M059J (cell line): ENCODE measurements around a stretch of chr18.

- RAMPAGE, long total RNA, result no peak
Observed at GRCh38 chr18:35683294-35683752, 101.8 kb downstream of the GALNT1 start.

- RAMPAGE, long total RNA, result no peak
Observed at GRCh38 chr18:35692923-35693912, 111.7 kb downstream of the GALNT1 start.

GRCh38 chr18:35884191-35884563 is 88.3 kb upstream of the C18orf21 start:
- RAMPAGE, long total RNA, result no peak

- RAMPAGE, long total RNA, result no peak
Observed at GRCh38 chr18:35950157-35950719, 22.2 kb upstream of the C18orf21 start.

DNA sequence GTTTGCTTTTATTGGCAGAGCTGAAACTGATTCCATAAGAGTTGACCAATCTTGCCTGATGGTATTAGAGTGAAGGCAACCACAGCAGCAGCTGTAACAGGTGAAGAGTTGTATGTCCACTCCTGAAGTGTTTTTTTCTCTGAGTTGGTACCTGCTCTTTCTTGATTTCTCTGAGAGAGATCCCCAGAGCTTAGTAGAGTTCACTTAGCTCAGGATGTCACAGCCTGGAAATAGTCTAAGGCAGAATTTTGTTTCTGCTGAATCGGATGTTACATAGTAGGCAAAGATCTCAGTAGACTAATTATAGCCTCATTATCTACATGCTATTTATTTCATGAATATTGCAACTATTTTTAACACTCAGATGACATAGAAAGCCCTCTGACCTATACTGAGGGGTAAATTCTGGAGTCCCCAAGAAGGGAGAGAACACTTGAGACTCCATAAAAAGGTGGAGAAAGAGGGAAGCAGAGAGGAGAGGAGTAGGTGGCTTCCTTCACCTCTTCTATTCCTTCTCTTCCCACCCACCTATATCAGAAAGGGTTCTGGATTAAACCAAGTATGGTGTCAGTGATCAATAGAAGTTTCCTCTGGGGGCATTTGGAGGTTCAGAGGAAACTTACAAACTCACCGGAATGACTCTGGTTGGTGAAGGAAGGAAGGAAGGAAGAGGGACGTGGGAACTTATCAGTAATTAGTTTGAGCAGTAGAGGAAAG is 160.2 kb downstream of the FHOD3 start:
- RAMPAGE, long total RNA, result no peak

- RAMPAGE, long total RNA, result no peak
Observed at GRCh38 chr18:36663187-36663668, 165.6 kb downstream of the TPGS2 start.

DNA sequence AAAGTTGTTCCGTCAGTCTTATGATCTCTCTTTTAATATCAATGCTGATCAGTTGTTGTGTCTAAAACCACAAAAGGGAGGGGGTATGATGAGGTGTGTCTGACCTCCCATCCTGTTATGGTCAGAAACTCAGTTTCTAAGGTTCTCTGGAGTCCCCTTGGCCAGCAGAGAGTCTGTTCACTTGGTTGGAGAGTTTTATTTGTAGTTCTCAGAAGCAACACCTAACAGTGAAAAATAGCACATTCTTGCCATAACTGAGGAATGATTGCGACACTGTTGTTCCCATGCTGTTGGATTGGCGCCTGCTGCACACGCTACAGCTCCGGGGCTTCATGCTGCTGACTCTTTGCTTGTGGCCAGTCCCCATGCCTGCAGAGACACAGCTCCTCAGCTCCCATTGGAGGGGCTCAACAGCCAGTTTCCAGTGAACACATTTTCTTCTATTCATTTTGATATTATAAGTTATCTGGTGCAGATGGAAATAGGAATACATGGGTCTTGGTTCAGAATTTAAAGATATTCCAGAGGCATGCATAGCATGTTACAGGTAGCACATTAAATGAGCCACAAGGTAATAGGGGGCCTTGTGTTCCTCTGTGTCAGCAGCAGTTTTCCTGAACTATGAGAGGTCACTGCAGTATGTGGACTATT is 42.1 kb downstream of the TPGS2 start:
- RAMPAGE, long total RNA, result no peak

DNA sequence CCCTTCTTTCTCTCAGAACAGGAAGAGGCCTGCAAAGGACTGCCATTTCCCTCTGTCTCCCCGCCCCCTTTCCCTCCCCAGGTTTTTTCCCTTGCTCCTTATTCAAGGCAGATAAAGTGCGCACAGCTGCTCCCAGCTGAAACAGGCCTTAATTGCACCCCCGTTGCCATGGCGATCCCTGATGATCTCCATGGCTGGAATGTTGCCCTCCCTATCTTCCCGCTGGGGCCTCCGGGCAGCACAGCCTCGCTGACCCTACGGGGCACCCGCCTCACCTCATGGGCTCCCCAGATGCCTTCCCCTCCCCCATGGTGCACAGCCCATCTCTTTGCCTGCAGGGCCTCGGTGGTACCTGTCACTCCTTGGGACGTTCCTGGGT is 115.2 kb downstream of the CELF4 start:
- RAMPAGE, long total RNA, result no peak

GRCh38 chr18:37538298-37539145 is 27.1 kb downstream of the CELF4 start:
- RAMPAGE, long total RNA, result no peak

DNA sequence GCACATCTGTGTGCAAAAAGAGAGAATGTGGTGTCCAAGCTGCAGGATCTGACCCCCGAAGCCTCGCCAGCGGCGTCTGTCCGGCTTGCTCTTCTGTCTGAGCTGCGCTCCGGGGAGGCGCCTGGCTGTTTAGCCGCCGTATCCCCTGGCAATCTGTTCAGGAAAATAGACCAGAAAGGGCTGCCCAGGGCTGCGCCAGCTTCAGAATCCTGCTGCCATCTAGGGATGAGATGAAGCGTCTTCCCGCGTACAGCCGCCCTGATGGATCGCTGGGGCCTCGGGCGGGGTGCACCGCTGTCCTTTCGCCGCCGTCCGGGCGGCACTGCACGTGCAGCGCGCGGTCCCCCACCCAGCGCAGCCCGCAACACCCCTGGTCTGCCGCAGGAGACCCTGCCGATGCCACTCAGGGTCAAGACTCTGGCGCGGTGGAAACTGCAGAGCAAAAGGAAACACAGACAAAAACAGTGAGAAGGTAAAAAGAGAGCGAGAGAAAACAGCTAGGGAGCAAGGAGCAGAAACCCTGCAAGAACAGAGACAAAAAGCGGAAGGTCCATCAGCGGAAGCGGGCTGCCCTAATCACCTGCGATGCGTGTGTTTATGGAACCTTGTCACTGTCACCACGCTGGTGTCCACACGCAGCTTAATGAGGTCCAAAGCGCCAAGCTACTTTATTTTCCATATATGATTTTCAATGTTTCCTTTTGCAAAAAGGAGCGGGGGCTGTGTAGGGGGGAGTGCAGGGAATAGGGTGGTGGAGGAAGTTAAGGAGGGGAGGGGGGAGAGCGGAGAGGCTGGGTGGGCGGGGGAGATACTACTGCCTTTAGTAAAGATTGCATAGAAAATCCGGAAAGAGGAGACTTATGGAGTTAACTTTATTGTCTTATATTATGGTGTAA is 2113.3 kb upstream of the PIK3C3 start:
- RAMPAGE, long total RNA, result no peak

GRCh38 chr18:41631509-41631966 is 323.5 kb upstream of the PIK3C3 start:
- RAMPAGE, long total RNA, result no peak

GRCh38 chr18:41631967-41632553 is 323.0 kb upstream of the PIK3C3 start:
- RAMPAGE, long total RNA, result no peak

- RAMPAGE, long total RNA, result no peak
Observed at GRCh38 chr18:41695443-41695991, 259.5 kb upstream of the PIK3C3 start.

GRCh38 chr18:42339382-42339682 is 384.3 kb downstream of the PIK3C3 start:
- RAMPAGE, long total RNA, result no peak

GRCh38 chr18:44709476-44710091 is 28.9 kb downstream of the SETBP1 start:
- RAMPAGE, long total RNA, result no peak

DNA sequence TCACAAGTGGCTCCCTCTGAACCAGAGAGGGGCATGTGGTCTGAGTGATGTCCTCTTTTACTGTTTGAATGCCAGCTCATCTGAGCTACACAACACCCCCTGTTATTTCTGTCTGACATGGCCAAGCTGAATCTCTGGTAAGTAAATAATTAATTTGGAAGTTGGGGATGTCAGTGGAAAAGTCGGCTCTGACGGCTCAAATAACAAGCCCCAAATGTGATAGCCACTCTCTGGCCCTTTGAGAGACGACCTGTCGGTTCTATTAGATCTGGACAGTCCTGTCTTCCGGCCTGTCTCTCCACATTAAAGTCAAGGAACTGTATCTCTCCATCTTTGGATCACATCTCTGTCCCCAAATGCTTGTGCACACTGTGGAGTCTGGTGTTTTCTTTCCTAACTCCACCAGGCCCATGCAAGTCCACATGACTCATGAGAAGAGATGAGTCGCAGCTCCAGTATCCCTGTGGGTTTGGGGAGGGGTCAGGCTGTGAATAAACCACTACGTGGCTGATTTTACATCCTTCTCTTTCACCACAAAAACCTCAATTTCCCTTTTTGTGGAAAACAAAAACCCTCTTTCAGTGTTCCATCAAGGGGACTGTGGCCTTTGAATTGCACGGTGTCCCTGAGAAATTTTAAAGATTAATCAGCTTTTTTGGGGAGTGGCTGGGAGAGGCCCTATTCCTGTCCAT is 52.6 kb downstream of the SETBP1 start:
- RAMPAGE, long total RNA, result no peak

DNA sequence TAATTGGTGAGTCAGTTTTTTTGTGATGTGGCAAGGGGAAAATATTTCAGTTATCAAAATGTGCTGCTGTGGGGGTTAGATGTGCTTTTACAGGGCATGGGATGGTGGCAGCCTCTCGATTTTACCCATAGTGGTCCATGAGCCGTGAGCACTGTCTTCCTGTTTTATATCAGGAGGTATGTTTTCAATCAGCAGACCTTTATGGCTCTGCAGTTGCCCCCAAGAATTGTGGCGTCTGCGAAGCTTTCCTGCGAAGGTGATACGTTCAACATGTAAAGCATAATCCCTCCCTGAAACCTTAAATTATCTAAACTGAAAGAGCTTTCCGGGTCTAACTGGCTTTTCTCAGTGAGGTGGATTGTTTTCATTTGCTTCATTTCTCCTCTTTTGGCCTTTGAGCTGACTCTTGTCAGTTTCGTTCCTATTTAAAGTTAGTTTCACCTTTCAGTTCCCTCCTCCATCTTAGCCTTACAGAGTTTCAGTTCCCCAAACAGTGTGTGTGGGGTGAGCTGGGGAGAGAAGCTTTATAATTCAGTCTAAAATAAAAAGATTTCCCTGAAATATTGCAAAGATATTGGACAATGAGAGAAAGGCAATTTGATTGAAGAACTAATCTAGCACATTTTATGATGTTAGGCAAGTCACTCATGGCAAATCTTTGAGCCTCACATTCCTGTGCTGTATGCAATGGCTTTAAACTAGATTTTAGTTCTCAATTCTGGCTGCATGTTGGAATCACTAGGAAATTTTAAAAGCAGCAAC is 78.6 kb downstream of the SETBP1 start:
- RAMPAGE, long total RNA, result no peak

GRCh38 chr18:44789094-44789526 is 108.4 kb downstream of the SETBP1 start:
- RAMPAGE, long total RNA, result no peak

- RAMPAGE, long total RNA, result no peak
Observed at GRCh38 chr18:44925030-44925668, 244.5 kb downstream of the SETBP1 start.

GRCh38 chr18:45106596-45106864 is 425.8 kb downstream of the SETBP1 start:
- RAMPAGE, long total RNA, result no peak